Astrocyte (in vitro differentiated cells and primary cell): ENCODE data around the genes STAT4 and CCDC150.

- PRO-cap = no peak
- RRBS, 2 experiments = no CpG with 5 or more reads among the region's 4 CpGs
Measured at GRCh38 chr2:190915498-190916397, 35.1 kb downstream of the GLS start.

DNA sequence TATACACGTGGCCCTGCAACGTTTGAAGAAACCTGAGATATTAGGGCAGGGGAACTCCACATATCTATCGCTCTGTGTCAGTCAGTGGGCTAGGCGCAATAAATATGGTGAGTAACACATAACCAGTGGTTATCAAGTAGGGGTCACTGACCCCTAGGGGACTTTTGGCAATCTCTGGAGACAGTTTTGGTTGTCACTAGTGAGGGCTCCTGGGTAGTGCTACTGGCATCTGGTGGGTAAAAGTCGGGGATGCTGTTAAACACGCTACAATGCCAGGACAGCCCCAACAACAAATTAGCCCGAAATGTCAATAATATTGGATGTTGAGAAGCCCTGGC is 14.8 kb downstream of the STAT1 start:
- PRO-cap = no peak
- RRBS, 2 experiments = no CpG with 5 or more reads among the region's 7 CpGs

DNA sequence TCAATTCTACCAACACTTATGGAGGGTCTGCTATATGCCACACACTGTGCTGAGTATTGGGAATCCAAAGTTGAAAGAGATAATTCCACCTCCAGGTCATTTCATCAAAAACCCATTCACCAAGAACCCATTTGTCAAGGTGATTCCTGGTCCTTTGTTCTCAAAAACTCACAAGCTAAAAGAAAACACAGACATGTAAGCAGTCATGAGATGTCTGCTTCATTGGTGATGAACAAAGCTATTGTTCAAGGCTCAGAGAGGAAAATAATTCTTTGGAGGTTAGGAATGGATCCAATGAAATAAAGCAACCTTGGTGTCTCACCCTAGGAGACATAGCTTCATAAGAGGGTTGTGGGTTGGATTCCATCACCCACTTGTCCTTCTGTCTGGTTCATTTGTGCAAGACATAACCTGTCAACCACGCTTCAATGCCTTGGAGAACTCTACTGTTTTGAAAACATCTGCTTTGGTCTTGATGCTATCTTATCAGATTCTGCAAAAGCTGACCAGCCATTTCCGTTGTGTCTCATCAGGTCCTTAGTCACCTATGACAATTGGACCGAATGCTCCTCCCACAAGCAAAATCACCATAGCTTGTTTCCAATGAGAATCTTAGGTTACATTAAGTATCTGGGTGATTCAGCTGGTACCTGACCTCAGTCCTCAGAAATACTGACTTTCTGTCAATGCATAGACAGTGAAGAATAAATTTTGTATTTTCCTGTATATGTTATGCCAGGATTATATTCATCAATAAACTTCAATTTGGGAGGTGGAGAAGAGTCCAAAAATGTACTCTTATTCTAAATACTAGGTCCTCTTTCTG is 35.5 kb downstream of the STAT4 start:
- PRO-cap = no peak
- RRBS, 2 experiments = no CpG with 5 or more reads among the region's 3 CpGs

- PRO-cap = no peak
- RRBS, 2 experiments = no CpG with 5 or more reads among the region's 14 CpGs
Measured at GRCh38 chr2:191150831-191151475, at the start of gene STAT4. Gene STAT4 (minus strand): TSS chr2:191150994.

DNA sequence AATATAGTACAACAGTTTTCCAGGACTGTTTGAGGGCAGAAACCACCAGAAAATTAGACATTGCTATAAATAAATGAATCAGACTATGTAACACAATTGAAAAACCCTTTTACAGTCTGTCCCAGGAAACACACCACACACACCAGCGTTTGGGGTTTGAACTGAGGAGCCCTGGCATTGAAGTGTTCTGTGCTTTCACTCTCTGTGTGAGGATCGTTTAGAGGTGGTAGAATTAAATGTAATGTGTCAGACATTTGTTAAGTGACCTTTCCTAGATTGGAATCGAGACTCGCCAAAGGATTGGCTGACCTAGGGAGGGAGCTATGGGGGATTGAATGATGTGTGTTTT is 1.5 kb downstream of the MYO1B start:
- PRO-cap = no peak
- RRBS, 2 experiments = no CpG with 5 or more reads among the region's 4 CpGs

DNA sequence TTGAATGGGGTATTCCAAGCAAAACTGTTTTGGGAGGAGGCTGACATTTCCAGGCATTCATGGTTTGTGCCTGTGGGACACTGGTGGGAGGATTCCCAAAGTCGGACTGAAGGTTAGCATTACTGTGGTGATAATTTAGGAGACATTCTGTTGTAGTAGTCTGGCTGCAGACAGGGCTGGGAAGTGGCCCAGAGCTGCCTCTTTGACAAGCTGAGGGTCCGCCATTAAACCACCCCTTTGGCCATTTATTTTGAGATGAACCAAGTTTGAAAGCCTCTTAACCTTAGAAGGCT is 1.8 kb downstream of the MYO1B start:
- PRO-cap = no peak
- RRBS, 2 experiments = no CpG with 5 or more reads among the region's 2 CpGs

GRCh38 chr2:191436812-191437081 is 191.5 kb downstream of the MYO1B start:
- PRO-cap = no peak
- RRBS, 2 experiments = no CpG with 5 or more reads among the region's 2 CpGs

DNA sequence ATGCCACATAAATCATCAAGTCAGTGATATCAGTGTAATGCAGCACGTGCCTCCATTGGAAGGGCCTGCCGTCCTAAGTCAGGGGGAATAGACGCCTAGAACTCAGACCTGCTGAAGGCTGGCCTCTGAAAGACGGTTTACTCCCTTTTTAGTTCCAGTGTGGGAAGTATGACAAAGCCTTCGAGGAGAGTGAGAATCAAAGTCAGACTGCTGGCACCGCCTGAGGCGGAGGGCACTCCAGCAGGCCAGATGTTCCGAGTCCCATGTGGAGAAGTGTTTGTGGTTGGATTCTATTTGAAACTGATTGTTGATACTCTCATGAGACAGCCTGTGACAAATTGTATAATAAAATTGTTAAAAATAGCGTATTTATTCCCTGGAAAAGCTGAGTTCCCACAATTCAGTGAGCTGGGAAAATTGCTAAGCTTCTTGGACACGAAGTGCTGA is 196.6 kb downstream of the MYO1B start:
- PRO-cap = no peak
- RRBS, 2 experiments = no CpG with 5 or more reads among the region's 10 CpGs

DNA sequence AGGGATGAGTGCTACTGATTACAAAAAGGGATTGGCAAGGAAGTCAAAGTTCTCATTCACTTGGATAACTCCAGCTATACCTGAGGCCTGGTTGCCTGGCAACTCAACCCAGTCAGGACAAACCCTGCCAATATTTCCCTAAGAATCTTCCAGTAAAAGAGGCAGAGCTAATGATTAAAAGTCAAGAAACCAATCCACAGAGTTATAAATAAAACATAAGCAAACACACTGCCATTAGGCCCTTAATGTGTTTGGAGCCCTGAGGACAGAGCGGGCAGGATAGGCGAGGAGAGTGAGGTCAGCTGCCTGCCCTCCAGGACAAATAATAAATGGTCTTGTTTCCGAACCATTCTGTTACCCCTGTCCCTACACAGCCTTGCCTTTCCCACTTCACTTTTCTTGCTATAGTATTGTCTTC is 215.5 kb upstream of the NABP1 start:
- PRO-cap = no peak
- RRBS, 2 experiments = no CpG with 5 or more reads among the region's 3 CpGs

DNA sequence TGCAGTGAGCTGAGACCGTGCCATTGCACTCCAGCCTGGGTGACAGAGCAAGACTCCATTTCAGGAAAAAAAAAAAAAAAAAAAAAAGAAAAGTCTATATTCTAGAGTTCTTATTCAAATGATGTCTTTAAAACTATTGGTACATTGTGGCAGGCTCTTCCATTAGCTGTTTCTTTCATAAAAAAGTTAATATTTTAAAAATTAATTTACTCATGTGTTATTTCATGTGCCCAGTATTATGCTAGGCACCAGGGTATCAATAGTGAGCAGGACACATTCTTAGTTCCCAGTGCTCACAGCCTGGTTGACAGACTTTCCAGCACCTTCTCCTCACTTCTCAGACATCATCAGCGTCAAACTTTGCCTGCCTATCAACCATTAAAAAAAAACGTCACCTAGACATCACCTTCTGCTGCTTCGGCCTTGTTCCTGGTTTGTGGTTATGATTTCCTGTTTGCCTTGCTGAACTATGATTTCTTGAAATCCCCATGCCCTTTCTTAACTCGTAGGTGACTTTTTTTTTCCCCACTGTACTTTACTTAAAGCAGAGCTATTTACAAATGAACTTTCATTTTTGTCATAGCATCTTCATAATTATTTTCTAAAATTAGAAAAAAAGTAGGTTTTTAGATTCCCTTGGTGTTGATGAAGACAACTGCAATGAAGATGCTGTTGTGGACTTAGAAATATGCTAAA is 60.4 kb upstream of the NABP1 start:
- PRO-cap = no peak
- RRBS, 2 experiments = no CpG with 5 or more reads among the region's 5 CpGs

- PRO-cap = no peak
- RRBS, 2 experiments = no CpG with 5 or more reads among the region's 27 CpGs
Measured at GRCh38 chr2:191835866-191836549, 10.9 kb downstream of the CAVIN2 start.

DNA sequence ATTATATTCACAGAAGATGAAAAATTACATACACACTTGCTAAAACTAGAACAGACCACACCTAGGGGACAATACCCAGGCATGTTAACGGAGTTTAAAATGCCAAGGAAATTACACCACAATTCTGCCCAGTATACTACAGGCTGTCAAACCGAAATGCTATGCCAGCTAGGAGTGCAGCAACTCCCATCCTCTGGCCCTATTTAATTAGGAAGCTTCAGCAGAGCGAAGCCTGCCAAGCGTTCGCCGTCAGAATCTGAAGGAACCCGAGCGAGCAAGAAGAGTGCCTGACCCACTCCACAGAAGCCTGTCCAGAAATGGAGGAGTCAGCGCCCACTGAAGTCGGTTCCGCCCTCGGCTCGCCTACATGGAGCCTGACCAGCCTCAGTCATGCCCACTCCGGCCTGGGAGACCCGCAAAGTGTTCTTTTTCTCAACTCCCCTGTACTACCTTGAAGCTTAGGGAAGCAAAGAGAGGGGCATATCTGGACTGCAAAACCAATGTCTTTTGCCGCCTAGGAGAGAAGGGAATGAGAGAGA is 1.5 kb downstream of the TMEFF2 start:
- PRO-cap = no peak
- RRBS, 2 experiments = no CpG with 5 or more reads among the region's 16 CpGs

- PRO-cap = no peak
- RRBS, 2 experiments = no CpG with 5 or more reads among the region's 2 CpGs
Measured at GRCh38 chr2:195471151-195471713, 185.8 kb upstream of the SLC39A10 start.

GRCh38 chr2:196131872-196132447 is 39.4 kb downstream of the STK17B start:
- PRO-cap = no peak
- RRBS, 2 experiments = no CpG with 5 or more reads among the region's 6 CpGs

DNA sequence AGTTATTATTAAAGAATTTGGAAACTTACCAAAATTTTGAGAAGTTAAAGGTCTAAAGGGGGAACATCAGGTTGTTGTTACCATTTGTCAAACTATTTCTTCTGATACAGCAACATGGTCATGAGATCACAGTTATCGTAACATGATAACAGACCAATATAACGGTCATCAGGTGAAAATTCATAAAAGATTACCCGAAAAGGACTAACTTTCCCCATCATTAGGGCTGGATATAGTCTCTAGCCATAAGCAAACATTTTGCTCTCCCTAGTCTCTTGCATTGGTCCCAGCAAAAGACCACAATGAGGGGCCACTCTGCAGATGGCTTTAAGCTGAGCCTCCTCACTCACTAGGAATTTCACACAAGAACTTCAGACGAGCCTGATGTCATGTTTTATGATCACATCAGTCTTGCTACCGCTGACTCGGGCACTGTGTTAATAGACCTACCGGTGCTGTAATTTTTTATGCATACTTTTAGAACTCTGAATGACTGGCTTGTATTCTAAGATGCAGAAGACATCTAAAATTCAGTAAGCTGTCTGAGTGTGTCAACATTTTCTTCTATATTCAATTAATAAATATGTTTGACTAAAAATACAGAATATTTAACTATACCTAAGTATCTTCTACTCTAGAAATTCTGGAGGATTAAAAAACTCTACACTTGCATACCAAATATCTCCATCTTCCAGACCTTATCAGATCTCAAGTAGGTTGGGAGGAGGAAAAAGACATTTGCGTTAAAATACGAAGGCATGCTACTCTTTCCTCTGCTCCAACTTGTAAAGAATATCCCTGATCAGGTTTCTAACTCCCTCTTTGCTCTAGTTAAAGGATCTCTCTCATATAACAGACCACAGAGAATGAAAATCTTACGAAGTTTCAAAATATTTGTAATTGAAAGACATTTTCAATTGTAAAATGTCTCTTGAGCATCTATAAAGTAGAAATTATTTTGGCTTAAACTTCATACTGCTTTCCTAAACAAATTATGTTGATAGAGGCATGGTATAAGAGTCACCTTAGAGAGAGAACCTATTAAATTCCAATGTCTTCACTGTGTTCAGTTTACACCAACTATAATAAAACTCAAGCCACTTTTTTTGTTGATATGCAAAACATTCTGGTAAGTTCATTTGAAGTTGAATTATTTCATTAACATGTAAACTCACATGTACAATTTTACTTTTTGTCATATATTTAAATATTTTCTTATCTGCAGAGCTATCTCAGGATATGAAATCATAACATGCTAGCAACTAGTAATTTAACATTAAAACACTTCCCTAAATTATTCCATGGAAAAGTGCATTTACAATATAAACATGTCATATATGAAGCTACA is 34.9 kb downstream of the STK17B start:
- PRO-cap = no peak
- RRBS, 2 experiments = no CpG with 5 or more reads among the region's 10 CpGs

GRCh38 chr2:196171996-196172437 is 639 bp upstream of the STK17B start:
- PRO-cap = no peak
- RRBS, 2 experiments = 12% methylated on average over 1 of the region's 8 CpGs; no CpG with 5 or more reads in 1 of the 2 experiments

- PRO-cap = no peak
- RRBS, 2 experiments = no CpG with 5 or more reads among the region's 17 CpGs
Measured at GRCh38 chr2:196319034-196319815, 147.8 kb upstream of the STK17B start.

DNA sequence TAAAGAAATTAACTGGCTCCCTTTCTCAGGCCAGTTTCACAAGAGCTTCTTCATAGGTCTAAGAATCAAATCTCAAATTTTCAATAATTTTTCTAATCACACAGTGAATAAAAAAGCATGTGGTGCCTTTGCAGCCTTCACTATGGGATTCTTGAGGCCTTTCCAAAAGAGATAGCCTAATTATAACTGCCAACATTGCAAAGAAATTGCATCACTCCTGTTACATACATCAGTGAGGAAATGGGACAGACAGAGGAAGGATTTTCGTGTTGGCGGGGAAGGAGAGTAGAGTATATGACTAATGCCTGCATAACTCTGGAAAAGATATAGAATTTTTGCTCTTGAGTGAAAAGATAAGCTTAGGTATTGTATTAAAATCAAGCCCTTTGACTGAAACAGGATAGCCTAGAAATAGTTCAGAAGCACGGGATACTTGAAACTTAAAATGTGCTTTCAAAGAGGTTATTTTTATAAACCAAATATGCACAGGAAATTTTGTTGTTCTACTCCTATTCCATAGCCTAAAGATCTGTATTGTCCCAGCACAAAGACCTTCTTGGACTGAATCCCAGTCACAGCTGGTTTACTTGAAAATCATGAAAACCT is 193.2 kb downstream of the HECW2 start:
- PRO-cap = no peak
- RRBS, 2 experiments = no CpG with 5 or more reads among the region's 3 CpGs

GRCh38 chr2:196639227-196640031 is at the start of gene CCDC150:
Gene CCDC150 (plus strand): TSS chr2:196639715.
- PRO-cap = bidirectional peak, plus-strand start at chr2:196639715, minus-strand start at chr2:196639530; bidirectional peak, plus-strand start at chr2:196639977, minus-strand start at chr2:196639897
- RRBS, 2 experiments = 2 to 3% methylated on average over 20 to 24 of the region's 53 CpGs

DNA sequence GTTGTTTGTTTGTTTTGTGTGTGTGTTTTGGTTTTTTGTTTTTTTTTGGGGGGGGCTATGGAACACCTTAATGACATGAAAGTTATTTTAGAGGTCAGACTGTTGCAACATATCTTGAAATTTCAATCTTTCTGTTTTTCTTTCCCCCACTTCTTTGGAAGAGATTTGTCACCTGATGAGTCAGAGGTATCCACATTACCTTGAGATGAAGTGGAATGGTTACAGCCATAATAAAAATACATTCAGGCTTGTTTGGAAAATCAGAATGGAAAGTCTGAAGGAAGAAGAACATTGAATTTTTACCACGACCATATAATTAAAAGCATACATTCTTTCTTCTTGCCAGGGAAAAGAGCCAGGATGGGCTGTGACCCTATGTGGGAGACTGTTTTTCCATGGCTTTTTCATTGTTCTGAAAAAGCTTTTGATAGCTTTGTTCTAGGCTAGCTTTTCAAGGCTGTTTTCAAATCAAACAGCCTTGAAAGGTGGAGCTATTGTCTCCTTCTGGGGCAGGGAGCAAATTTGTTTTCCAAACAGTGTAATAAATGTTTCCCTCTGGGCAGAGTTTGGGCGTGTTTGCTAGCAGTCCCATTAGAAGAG is 2.3 kb upstream of the GTF3C3 start:
- PRO-cap = no peak
- RRBS, 2 experiments = no CpG with 5 or more reads among the region's 2 CpGs